ENCODE data around the gene GPR146.

- PRO-cap: no peak
Observed at GRCh38 chr7:826535-826951, 5.7 kb upstream of the SUN1 start.

DNA sequence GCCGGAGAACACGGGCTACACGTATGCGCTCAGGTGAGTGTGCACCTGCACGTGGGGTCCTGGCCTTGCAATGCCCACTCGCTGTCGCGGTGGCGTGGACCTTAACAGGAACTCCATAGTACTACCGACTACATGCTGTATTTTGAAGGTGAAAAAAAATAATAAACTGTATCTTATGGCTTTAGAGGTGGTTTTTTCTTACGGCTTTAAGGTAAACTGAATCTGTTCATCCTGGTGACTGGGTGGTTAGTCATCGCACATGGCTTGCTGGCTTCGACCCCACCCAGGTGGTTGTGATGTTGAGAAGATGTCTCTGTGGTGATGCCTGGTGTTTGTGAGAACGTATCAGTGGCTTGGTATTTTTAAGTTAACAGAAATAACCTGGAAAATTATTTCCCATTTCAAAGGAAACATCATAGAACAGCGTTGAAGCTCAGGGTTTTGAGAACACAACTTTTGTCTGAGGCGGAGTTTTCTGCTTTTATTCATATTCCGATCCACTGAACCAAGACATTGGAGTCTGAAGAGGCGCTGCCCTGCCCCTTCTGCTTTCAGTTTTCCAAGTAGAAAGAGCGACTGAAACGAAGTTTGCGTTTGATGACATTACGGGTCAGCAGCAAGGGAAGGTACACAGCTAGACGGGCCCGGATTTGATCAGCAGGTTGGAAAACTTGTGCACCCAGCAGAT is 437 bp downstream of the SUN1 start:
- PRO-cap: no peak

DNA sequence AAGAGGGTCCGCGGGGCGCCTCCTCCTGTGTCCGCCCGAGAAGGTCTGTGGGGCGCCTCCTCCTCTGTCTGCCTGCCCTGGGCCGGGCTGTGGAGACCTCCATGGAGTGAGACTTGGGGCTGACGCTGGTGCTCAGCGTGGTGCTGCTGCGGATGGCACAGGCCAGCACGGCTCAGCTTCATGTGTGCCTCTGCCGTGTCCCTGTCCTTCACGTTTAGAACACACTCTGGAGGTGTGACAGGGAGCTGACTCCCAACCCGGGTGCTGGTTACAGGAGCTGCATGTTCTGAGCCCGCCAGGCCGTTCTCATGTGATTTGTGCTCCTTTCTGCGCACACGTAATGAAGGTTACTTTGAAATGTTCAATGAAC is 20.5 kb upstream of the GET4 start:
- PRO-cap: no peak

- PRO-cap: no peak
Observed at GRCh38 chr7:874541-874899, 1.8 kb upstream of the GET4 start.

DNA sequence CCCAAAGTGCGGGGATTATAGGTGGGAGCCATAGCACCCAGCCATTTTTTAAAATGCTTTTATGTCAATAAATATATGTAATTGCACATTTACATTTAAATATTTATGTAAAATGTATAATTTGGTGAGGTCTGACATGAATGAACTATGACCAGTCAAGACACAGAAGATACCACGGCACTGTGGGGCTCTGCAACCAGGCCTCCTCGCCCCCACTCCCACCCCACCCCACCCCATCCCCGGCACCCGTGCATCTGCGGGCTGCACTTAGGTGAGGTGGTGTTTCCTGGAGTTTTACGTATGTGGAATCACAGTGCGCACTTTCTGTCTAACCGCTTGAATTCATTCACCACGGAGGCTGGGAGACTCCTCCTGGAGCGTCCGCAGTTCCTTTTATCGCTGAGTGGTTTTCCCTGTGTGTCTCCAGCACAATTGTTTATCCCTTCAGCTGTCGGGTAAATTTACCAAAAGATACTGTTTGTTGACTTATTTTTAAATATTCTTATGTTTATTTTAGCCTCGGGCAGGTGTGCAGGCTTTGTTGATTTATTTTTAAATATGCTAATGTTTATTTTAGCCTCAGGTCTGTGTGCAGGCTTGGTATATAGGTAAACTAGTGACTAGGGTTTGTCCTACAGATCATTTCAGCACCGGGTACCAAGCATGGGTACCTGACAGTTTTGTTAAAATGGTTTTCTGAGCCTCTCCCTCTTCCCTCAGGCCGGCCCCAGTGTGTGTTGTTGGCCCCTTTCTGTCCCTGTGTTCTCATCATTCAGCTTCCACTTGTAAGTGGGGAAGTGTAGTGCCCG is 5.0 kb downstream of the GET4 start:
- PRO-cap: no peak

DNA sequence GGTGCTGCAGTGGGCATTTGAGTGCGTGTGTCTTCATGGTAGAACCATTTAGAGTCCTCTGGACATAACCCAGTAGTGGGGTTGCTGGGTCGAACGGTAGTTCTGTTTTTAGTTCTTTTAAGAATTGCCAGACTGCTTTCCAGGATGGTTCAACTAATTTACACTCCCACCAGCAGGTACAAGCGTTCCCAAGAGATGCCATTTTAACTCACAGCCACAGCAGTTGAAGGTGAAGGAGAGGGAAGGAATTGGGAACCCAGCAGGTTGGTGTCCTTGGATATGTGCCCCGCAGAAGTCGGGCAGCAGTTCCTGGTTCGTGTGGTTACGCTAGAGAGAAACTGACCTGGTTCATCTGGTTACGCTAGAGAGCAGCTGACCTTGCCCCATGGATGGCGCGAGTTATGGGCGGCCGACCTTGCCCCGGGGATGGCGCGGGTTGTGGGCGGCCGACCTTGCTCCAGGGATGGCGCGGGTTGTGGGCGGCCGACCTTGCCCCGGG is 5.8 kb downstream of the GET4 start:
- PRO-cap: no peak

DNA sequence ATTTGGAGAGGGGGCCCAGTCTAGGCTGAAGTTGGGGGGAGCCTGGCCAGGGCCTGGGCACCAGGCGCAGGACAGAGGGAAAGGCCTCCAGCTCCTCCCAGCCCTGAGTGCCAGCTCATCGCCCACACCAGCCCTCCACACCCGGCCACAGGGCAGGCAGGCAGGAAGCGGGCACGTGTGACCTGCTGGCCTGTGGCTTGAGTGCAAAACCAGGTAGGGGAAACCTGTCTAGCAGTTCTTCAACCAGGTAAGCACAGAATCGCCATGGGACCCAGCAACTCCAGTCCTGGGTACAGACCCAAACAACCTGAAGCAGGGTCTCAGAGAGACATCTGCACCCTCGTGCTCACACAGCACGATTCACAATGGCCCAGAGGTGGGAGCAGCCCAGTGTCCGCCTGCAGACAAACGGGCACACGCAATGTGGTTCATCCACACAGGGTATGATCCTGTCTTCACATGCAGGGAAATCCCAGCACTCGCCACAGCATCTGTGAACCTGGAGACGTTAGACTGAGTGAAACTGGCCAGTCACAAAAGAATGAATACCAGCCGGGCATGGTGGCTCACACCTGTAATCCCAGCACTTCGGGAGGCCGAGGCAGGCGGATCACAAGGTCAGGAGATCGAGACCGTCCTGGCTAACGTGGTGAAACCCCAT is 4.7 kb downstream of the ADAP1 start:
- PRO-cap: no peak

- PRO-cap: no peak
Observed at GRCh38 chr7:962662-962872, 8.1 kb upstream of the ADAP1 start.

DNA sequence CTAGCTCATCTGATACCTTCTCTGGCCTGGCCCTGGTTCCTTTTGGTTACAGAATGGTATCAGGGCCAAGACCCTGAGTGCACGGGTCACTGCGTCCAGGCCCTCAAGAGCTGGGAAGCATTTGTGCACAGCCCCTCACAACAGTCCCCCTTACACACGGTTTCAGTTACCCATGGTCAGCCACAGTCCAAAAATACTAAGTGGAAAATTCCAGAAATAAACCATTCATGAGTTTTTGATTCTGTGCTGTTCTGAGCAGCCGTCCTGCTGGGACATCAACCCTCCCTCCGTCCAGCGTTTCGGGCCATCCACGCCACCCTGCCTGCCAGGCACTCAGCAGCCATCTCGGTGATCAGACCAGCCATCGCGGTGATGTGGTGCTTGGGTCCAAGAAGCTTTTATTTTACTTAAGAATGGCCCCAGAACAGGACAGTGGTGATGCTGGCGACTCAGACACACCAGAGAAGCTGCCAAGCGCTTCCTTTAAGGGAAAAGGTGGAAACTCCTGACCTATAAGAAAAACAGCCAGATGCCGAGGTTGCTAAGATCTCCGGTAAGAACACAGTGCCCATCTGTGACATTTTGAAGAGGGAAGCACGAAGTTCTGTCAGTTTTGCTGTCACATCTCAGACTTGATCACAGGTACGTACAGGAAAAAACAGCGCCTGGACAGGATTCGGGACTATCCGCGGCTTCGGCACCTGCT is 8.6 kb downstream of the COX19 start:
- PRO-cap: no peak

DNA sequence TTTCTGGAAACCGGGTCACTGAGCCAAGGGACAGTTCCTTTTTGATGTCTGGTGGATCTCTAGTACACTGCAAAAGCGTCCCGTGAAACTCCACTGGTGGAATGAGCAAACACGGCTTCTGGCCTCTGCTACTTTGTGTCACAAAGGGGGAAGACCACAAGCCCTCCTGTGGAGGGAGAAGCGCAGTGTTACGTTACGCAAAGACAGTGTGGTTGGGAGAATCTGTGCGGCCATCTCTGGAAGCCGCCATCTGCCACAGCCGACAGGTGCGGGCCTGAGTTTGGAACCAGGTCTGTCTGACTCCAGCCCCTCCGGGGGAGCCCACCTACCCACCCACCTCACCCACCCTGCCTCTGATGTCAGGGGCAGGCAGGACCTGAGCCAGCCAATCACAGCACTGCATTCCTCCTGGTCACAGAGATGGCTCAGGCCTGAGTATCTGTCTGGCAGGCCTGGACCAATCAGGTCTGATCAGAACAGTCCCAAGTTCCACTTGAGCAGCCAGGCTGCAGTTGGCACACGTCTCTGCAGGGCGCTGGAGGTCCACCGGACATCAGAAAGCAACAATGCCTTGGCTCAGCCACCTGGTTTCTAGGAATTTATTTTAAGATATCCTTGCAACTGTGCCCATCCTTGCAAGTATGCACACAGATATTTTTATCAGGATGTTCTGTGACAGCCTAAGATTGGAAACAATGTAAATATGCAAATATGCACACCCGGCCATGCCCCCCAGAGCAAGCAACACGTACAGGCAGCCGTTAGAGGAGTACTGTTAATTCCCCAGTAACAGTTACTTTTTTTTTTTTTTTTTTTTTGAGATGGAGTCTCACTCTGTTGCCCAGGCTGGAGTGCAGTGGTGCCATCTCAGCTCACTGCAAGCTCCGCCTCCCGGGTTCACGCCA is 2.8 kb upstream of the CYP2W1 start:
- PRO-cap: no peak

GRCh38 chr7:1043948-1045262 is at the start of gene GPR146:
Gene GPR146 (plus strand): TSS chr7:1044546.
- PRO-cap: bidirectional peak, plus-strand start at chr7:1044554, minus-strand start at chr7:1044417; unidirectional peak, minus-strand start at chr7:1044757; unidirectional peak, minus-strand start at chr7:1044813

GRCh38 chr7:1085237-1085616 is 2.7 kb upstream of the GPER1 start:
- PRO-cap: no peak

DNA sequence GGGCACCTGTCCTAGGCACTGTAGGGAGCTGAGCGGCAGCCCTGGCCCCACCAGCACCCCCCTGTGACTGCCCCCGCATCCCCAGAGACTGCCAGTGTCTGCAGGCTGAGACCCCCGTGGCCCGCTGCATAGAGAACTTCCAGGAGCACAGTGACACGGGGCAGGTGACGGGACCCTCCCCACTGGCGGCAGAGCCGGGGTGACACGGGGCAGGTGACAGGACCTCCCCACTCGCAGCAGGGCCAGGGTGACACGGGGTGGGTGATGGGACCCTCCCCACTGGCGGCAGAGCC is 2.3 kb downstream of the GPER1 start:
- PRO-cap: no peak

GRCh38 chr7:1104605-1105260 is 16.8 kb downstream of the GPER1 start:
- PRO-cap: no peak

DNA sequence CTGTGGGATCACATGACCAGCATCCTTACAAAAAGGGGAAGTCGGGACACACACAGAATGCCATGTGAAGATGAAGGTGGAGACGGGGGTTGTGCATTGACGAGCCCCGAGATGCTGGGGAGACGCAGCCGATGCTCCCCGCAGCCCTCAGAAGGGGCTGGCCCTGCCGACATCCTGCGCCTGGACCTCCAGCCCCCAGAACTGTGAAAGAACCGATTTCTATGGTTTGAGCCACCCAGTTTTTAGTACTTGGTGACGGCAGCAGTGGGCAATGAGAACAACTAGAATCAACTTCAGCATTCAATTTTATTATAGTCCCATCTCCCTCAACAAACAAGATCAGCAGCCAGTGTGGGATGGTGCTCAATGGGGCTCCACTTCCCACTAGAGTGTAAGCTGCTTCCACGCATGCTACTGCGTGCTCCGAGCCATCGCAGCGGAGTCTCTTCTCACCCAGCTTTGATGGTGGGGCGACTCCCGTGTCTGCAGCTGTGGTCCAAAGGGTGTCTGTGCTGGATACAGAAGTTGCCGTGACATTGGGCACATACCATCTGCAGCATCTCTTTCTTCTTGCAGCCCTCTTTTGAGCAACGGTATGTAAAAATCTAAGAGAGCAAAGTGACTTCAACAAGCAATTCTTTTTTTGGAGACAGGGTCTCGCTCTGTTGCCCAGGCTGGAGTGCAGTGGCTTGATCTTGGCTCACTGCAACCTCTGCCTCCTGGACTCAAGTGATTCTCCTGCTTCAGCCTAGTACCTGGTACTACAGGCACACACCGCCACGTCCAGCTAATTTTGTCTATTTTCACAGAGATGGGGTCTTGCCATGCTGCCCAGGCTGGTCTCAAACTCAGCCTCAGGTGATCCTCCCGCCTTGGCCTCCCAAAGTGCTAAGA is 7.1 kb downstream of the ZFAND2A start:
- PRO-cap: no peak

GRCh38 chr7:1290741-1291107 is 58.1 kb downstream of the UNCX start:
- PRO-cap: no peak

GRCh38 chr7:1447008-1447445 is 12.2 kb downstream of the MICALL2 start:
- PRO-cap: no peak

- PRO-cap: no peak
Observed at GRCh38 chr7:1538979-1539514, 8.5 kb downstream of the MAFK start.

DNA sequence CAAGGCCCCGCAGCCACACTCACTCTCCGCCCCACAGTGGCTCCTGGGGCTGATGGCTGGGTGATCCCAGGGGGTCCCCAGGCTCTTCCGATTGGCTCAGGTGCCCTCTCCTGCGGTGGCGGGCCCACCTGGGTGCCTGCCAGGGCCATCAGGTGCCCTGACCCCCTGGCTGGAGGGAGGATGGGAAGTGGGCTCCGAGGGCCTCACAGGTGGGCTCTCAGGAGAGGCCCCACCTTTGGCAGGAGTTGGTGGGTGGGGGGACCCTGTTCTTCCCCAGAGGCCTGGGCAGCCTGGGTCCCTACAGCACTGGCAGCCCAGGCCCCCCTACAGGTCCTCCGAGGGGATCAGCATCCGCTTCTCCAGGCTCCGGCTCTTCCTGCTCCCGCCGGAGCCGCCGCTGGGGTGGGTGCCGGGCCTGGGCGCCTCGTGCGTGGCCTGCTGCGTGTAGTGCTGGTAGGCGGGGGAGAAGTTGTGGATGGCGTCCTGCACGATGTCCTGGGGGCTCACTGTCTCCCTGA is 9.3 kb downstream of the TMEM184A start:
- PRO-cap: no peak

DNA sequence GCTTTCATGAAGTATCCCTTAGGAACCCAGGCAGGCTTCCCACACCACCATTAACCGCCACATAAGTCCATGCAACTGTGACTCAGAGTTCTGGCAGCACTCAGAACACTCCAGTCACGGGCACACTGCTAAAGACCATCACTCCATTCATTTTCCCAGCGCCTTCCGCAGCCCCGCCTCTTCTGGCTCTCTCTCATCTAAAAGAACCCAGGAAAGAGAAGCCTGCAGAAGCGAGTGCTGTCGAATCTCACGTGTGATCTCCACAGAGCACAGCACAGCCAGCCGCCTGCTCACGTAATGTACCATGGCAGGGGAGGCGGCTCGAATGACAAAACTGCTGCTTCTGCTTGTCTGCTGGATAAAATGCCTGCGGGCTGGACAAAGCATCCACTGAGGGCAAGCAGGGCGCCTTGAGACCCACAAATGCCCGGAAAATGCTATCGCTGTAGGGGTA is 1.9 kb downstream of the PSMG3 start:
- PRO-cap: no peak

Data from endodermal cell (in vitro differentiated cells).